ENCODE measurements around a stretch of chr7.

- PRO-cap, result unidirectional peak, minus-strand start at chr7:140230621
Observed at GRCh38 chr7:140230558-140230809, 53.7 kb upstream of the KDM7A start.

GRCh38 chr7:140601735-140602567, 38.7 kb downstream of the DENND2A start:
- PRO-cap, result no peak

- PRO-cap, result no peak
Observed at GRCh38 chr7:140695881-140696374, 580 bp upstream of the NDUFB2 start.

- PRO-cap, result no peak
Observed at GRCh38 chr7:140824358-140824751, 100.4 kb downstream of the BRAF start.

DNA sequence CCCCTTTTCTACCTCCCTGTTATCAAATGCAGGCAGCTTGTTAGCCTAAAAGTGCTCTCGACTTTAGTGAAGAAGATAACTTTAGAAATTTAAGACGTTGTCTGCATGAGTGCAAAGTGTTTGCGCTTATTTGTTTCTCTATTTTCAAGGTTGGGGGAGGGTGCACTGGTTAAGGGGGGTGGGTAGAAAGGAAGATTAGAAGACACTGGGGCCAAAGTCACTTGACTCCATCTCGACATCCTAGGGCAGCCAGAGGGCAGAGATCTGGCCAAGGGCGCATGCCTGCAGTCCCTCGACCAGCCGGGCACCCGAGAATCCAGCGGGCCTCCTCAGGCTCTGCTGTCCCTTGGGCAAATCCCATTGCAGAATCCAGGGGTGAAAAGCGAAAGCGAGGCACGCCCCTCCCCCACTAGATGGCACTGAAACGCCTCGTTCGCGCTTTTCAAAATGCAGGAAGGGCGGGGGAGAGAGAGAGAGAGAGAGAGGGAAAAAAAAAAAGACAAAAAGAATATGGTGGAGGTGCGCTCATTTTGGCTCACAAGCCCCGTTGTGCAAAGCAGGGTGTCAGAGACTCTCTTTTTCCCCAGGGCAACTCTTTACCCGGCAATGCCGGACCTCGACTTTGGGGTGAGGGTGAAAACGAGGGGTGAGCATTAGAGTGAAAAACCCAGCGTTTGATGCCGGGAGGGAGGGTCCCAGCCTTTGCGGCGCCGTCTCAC, 2.7 kb upstream of the TMEM178B start:
- PRO-cap, result no peak

DNA sequence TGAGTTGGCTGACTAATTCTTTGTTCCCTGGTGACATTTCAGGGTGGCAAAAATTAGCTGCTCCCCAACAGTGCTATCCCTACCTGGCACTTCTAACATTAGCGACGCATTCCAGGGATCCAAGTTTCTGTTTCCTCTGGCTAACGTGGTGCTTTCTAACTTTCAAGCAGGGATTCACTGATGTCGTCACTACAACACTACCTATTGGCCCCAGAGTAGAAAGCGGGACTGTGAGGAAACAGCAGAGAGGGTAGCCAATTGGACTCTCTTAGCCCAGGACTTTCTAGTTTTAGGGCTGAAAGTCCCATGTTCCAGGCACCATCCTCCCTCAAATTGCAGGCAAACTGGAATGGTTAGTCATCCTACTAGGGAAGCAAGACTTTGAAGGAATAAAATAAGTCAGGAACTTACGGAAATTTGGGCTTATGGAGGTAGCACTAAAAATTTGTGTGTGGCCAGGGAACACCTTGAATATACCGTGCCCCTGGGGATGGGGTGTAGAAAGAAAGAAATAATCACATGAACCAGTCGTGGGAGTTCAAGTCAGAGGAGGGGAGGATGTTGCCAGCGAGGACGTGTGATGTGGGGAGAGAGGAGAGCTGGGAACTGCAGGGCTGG, 89.2 kb upstream of the AGK start:
- PRO-cap, result no peak

DNA sequence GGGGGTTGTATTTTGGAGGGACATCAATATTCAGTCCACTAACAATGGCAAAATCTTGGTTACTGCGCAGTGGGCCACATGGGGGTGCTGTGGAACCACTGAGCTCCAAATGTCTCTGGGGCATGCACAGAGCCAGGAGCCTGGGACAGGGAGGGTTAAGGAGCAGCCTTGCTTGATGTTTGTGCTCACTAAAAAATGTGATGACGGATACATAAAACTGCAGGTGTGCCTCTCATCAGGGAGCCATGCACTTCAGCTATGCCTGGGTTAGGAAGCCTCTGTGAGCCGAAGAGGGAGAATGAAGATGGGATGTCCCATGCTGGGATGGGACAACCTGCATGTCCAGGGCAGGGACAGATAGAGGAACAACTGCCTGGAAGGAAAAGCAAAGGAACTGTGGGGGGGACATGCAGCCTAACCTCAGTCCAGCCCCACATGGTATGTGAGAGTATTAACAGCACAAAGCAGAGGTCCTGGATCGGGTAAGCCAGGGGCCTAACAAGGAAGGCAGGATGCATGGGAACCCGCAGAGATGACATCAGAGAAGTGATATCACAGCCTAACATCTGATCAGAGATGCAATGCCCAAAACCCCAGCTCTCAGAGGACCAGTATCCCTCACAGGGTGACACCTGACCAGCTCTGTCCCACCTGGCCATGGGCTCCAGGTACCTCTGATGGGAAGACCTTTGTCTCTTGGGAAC, 62.4 kb upstream of the PRSS58 start:
- PRO-cap, result no peak

GRCh38 chr7:142320782-142321158, 62.9 kb upstream of the PRSS58 start:
- PRO-cap, result no peak

GRCh38 chr7:142556720-142557120, 192.6 kb upstream of the PRSS1 start:
- PRO-cap, result no peak

- PRO-cap, result no peak
Observed at GRCh38 chr7:142711735-142712049, 37.6 kb upstream of the PRSS1 start.

DNA sequence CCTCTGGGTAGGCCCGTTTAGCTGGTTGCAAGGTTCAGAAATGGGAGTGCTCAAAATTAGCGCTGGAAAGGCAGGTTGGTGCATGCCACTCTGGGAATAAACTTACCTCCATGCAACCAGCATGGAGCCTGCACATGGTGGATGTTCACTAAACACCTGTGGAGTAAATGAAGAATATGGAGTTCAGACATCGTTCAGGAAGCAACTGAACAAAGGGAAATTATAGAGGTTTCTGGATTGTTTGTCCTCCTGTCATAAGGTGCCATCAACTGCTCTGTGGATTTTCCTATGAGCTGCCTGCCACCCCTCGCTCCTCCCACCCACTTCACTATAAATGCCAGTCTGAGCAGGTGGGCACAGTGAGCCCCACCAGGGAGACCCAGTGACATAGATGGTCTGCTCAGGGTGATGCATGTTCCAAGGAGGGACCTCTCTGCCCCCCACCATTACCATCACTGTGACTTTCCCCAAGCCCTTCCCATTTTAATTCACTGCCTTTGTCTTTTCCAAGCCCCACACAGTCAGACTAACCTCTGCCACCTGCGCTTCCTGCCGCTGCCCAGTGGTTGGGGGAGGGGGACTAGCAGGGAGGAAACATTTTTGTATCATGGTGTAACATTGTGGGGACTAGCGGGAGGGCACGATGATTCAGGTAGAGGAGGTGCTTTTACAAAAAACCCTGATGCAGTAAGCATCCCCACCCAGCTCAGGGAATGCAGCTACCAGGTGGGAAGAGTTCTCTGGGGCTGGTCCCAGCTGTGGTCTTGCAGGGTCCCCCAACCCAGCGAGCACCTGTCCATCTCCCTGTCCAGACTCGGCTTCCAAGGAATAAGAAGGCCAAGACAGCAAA, 24.5 kb downstream of the PRSS2 start:
- PRO-cap, result no peak

DNA sequence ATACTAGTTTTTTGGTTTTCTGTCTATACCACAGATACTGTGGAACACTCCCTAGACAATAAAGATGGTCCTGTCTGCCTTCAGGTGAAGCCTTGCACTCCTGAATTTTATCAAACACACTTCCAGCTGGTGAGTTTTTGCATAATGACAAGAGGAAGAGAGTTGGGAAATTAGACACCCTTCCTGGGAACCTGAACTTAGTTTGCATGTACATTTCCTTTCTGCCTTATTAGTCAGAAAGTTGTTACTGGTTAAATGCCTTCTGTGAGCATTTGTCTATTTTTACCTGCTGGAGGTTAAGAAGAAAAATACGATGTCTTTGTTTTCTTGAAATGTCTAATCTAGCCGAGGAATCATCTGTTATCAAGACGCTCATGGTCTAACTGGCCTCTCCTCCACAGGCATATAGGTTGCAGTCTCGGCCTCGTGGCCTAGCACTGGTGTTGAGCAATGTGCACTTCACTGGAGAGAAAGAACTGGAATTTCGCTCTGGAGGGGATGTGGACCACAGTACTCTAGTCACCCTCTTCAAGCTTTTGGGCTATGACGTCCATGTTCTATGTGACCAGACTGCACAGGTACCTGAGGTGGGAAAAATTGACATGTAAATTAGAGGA, 6.2 kb downstream of the CASP2 start:
- PRO-cap, result no peak

DNA sequence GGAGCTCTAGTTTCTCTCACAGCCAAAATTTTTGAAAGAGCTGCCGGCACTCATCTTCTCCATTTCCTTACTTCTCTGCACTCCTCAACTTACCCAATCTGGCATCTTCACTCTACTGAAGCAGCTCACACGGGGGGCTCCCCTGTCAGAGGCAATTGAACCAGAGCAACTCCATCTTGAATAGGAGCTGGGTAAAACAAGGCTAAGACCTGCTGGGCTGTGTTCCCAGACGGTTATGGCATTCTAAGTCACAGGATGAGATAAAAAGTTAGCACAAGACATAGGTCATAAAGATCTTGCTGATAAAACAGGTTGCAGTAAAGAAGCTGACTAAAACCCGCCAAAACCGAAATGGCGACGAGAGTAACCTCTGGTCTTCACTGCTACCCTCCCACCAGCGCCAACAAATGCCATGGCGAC, 7.7 kb upstream of the FAM131B start:
- PRO-cap, result no peak

- PRO-cap, result no peak
Observed at GRCh38 chr7:143390296-143390981, 9.3 kb downstream of the ZYX start.

DNA sequence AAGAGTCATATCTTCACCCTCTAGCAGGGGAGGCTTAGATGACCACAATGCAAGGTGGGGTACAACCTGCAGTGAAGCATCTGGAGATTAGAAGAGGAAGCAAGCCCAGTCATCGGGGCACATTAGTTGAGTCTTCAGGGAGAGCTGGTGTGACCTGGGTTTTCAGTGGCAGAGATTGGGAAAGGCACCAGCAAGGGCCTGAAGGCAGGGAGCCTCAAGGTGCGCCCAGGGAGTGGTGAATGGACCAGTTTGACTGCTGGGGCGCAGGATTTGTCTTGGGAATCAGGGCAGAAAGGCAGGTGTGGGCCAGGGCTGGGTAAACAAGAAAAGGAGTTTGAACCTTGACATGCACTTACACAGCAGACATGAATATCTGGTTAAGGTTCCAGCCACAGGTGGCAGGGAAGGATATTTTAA, 574 bp upstream of the EPHA1 start:
- PRO-cap, result no peak

GRCh38 chr7:143477877-143478217, 174 bp downstream of the TAS2R41 start:
- PRO-cap, result no peak

DNA sequence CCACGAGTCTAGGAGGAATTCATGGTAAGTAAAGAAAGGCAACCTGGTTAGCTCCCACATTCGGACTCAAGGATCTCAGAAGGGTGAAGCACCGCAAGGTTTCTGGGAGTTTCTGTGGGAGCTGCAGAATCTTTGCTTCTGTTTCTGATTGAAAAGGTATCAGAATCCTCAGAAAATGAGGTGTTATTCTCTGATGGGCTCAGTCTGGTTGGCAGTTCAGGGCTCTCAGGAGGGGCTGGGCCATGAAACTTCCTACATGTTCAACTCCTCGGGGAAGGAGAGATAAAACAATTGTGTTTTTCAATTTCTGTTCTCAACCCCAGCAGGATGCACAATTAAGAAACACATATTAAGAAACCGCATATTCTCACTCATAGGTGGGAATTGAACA, 9.1 kb downstream of the OR2A7 start:
- PRO-cap, result no peak

DNA sequence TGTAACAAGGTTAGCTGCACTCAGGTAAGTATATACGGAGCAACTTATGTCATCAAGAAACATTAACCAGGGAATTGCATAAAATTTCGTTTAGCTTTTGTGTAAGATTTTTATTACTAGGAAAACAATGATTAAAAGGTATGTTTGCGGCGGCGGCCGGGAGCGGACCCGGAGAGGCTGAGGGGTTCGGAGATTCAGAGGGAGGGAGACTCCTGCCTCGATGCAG, 533.8 kb upstream of the CNTNAP2 start:
- PRO-cap, result no peak

GRCh38 chr7:145681207-145681557, 435.4 kb upstream of the CNTNAP2 start:
- PRO-cap, result no peak

DNA sequence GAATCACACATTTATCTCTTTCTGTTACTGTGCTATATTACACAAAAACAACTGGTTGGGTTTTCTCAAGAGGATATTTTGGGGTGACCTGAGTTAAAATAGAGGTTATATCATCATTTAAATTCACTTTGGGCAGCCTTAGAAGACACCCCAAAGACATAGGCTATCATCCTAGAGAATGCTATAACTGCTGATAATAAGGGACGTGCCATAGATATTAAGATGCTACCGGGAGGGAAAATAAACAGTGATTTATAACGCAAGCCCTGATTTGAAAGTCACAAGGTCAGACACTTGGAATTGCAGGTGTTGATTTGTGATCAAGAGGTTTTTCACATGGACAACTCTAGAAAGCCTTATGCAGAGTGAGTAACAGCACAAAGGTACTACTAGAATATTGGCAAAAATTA, 465.7 kb downstream of the CNTNAP2 start:
- PRO-cap, result no peak

Data from SP-49 (cell line).